Hair follicular keratinocyte (primary cell): ENCODE measurements around the gene FAM240A.

- RAMPAGE, long total RNA: no peak
These were observed 17.8 kb upstream of the CDCP1 start for GRCh38 chr3:45163878-45164392.

GRCh38 chr3:45178037-45178876 lies 32.1 kb upstream of the CDCP1 start:
- RAMPAGE, long total RNA: no peak

GRCh38 chr3:45546993-45547719 lies 47.4 kb upstream of the LIMD1 start:
- RAMPAGE, long total RNA: no peak

DNA sequence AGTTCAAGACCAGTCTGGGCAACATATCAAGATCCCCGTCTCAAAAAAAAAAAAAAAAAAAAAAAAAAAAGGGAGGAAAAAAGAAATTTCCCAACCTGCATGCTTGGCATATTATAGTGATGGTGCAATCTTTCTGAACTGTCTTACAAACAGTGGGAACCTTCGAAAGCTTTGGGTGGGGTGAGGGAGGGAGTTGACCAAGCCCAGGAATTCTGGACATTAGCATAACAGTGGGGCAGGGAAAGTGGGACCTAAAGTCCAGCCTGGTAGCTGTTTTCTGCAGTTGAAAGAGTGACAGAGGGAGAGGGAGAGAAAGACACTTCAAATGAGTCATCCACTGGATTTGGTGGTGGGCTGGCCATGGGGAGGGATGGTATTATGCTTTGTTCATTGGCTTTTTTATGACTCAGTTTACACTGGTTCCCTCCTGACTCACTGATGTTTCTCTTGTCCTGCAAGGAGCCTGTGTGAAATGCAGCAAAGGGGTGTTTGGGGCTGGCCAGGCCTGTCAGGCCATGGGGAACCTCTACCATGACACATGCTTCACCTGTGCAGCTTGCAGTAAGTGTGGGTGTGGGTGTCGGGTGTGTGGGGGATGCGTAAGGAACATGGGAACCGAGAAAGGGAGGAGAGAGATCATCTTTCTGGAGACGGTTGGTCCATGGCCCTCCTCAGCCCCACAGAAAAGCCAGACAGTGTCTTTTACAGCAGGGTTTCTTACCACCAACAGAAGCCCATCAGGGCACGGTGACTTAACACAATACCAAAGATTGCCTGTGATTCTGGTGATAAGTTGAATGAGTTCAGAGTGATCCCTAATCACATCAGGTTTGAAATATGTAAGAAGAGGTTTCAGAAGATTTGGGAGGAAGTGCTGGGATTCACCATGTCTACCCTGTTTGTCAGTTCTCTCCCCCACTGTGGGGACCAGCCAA lies 41.4 kb downstream of the LIMD1 start:
- RAMPAGE, long total RNA: no peak

DNA sequence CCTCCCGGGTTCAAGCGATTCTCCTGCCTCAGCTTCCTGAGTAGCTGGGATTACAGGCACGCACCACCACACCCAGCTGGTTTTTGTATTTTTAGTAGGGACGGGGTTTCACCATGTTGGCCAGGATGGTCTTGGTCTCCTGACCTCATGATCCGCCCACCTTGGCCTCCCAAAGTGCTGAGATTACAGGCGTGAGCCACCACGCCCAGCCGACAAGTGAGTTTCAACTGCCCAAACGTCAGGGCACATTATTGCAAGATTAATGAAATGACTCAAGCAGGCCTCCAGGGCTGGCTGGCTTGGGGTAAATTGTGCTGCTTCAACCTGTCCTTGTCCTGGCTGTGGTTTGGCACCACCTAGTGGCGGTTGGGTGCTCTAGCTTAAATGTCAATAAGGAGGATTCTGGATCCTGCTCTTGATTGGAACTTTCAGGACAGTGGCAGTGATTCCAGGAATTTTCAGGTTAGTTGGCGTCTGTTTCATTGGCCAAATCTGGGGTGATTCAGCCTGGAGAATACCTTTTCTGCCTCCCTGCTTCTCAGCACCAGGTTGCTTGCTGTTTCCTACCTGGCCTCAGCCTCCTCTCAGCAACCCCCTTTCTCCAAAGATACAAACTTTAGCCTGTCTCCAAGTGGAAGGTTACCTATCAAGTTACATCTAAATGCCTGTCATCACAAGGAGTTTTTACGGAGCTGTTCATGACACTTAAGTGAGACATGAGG lies 32.4 kb upstream of the SACM1L start:
- RAMPAGE, long total RNA: no peak

DNA sequence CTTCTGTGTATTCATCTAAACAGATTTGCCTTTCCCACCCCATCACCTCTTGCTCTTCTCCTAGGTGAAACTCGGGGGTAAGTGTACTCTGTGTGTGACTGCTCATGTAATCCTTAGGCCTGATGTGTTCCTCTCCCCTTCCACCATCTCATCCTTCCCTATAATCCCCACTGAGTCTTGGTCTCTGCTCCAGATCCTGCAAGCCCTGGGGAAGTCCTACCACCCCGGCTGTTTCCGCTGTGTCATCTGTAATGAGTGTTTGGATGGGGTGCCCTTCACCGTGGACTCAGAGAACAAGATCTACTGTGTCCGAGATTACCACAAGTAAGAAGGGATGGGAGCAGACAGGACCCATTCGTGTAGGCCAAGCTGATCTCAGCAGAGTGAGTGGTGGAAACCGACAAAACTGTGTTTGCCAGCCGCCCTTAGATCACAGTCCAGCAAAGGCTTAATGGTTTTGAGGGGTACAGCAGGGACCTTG lies 16.7 kb upstream of the SACM1L start:
- RAMPAGE, long total RNA: no peak

- RAMPAGE, long total RNA: no peak
These were observed 5.0 kb downstream of the SACM1L start for GRCh38 chr3:45693937-45694830.

DNA sequence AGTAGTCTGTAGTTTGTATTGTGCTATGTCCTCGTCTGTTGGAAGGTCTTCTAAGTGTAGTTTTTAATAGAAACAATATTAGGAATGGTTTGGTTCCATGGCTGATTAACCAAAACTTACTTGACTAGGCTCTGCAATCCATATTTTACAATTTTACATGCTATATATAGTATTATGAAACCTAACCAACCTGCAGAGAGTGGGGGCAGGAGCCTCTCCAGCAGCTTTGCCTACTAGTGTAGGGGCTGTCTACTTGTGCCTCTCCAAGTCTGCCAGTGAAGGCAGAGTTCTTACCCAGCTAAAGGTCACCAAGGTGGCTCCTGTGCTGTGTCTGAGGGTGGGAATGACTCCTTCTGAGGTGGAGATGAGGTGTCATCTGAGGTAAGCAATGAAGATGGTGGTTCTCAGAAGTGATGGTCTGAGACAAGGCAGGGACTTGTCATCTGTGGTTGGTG lies 47.4 kb downstream of the SACM1L start:
- RAMPAGE, long total RNA: no peak

DNA sequence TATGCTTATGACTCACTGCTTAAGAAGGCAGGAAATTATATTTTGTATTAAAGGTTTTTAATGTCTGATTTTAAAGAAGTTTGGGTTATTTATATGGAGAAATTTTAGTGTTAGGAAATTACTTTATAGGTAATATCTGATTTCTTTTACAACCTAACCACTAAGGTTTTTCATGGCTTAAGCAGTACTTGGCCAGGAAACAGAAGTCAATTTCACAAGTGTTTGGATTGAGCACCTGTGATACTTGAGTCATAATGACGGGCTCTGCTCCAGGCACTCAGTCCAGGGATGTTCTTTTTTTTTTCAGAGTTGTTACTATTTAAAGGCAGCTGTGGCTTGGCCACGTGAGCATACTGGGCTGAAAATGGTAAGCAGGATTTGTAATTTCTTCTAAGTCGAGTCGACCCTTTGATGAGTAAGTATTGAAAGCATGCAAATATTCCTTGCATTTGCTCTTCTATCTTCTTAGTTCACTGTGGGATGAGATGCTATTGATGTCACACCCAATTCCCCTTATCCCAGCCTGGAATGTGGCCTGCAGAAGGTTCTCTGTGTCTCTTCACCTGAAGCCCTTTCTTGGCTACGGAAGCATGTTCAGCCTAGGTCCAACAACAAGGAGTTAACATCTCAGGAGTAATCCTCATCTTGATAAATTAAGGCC lies 21.8 kb upstream of the SLC6A20 start:
- RAMPAGE, long total RNA: no peak

- RAMPAGE, long total RNA: no peak
These were observed 9.7 kb downstream of the XCR1 start for GRCh38 chr3:46017594-46017917.

GRCh38 chr3:46162852-46163630 lies 45.1 kb downstream of the CCR1 start:
- RAMPAGE, long total RNA: no peak

GRCh38 chr3:46463318-46464227 lies 1.1 kb downstream of the LTF start:
- RAMPAGE, long total RNA: no peak

DNA sequence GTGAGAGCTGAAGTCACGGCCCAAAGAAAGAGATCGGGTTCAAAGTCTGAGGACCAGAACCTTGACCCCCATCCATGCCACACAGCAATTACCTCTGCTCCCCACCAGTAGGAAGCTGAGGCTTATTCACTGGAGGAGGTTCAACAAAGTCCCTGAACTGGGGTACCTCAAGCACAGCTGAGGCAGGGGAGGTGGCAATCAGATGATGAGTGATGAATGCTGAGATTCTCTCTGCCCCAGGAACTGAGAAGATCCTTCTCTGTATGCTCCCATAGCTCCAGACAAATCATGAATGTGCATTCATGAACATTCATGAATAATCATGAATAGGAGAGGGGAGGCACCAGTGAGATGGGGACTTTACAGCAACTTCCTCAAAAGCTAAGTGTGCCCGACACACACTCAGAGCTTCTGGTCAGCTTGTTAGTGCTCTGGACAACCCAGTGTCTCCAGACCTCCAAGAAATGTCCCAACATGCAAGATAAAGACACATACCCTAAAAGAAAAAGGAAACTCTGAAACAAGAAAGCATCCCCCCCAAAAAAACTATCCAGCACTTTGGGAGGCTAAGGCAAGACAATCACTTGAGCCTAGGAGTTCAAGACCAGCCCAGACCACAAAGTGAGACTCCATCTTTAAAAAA lies 24.3 kb downstream of the LRRC2 start:
- RAMPAGE, long total RNA: no peak

- RAMPAGE, long total RNA: no peak
These were observed at the start of gene FAM240A for GRCh38 chr3:46612118-46612549. FAM240A (plus strand) TSS chr3:46612525.

- RAMPAGE, long total RNA: no peak
These were observed 1.0 kb downstream of the MYL3 start for GRCh38 chr3:46862035-46862842.

- RAMPAGE, long total RNA: no peak
These were observed 1.4 kb upstream of the MYL3 start for GRCh38 chr3:46864724-46864978.

- RAMPAGE, long total RNA: no peak
These were observed 5.8 kb upstream of the MYL3 start for GRCh38 chr3:46868894-46869520.

DNA sequence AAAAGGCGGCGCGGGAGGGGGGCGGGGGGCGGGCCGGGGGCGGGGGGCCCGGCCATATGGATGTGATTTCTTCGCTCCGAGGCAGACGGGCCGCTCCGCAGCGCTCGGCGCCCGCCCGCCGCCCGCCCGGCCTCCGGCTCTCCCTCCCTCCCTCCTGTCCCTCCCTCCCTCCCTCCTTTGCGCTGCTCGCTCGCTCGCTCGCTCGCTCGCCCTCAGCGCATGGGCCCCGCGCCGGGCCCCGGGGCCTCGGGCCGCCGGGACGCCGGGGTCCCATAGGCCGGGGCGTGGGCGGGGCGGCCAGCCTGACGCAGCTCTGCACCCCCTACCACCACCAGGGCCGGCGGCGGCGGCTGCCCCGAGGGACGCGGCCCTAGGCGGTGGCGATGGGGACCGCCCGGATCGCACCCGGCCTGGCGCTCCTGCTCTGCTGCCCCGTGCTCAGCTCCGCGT lies 5.7 kb downstream of the PTH1R start:
- RAMPAGE, long total RNA: no peak

DNA sequence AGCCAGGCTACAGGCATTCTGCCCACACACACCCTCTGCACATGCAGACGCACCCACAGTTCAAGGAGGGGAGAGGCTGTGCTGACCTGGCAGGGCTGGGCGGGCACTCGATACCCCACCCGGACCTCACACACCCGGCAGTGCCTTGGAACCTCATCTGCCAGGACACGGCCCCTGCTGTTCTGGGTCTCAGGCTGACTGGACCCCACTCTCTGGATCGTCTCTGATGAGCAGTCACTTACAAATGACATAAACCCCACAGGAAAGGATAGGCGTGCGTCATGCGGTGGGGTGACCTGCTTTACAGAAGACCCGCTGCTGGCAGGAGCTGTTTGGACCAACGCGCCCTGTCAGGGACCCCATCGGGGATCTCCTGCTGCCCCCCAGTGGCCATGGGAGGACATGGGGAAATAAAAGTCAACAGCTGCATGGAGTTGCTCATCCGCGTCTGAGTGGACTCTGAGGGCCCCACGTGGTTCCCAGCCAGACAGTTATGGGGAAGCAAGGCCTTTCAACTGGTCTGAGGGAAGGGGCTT lies 31.9 kb downstream of the PTH1R start:
- RAMPAGE, long total RNA: no peak

DNA sequence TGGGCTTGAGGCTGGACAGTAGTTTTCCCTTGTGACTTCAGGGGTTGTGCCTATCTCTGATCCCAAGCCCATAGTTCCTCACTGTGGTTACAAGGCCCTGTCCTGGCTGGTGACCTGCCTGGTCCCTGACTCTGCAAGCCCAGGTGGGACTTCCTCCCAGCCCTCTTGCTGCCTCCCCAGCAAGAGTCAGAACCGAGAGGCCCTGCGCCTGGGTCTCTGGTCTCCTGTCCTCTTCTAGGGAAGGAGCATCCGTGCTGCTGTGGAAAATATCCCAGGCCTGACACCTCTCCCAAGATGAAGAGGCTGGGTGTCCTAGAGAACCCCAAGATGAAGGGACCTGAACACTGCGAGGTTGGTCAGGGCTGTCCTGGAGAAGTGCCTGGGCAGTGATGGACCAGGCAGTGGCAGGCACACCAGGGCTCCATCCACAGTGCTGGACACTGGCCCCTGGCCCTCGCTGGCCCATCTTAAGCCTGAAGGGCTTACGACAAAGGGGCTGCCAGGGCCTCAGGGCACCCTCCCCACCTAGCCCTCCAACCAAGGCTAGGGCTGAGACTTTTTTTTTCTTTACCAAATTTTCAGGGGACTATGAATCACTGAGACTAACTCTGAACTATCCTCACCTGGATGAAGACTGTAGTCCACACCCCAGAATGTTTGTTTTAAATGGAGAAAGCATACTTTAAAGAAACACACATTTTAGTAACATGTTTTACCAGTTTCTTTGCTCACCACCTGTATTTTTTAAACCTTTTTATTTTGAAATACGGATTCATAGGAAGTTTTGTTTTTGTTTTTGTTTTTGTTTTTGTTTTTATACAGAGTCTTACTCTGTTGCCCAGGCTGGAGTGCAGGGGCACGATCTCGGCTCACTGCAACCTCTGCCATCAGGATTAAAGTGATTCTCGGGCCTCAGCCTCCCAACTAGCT lies 32.9 kb downstream of the PTH1R start:
- RAMPAGE, long total RNA: no peak